Metastatic Breast Carcinoma in the Ovary (tissue), 3 donors: ENCODE measurements around the genes ZNF484 and FAM120A.

DNA sequence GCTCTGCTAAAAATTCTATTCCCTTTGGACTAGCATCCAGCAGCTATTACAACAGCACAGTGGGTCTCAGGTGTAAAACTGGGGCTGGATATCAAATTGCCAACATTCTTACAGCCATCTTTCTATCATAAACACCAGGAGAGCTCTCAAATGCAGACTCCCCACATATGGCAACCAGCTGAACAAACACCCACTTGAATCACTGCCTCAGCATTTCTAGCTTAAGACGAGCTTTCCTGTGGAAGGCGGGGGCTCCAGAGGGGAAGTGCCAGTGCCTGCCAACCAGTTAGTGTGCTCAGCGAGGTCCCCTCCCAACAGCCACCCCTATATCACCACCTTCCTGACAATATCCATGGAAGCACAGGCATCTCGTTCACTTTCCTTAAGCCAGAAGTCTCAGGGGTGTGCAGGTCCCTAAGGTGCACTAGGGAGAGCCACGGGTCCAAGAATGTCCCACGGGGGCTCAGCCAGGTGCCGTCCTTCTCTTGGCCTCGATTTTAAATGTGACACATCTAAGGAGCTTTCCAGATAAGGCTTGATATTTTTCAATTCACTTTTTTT, 62.1 kb downstream of the IPPK start:
- PRO-cap, 3 experiments: no peak in any of the 3 experiments

- PRO-cap, 3 experiments: no peak in any of the 3 experiments
These were observed 42.4 kb upstream of the IPPK start for GRCh38 chr9:92712281-92712720.

DNA sequence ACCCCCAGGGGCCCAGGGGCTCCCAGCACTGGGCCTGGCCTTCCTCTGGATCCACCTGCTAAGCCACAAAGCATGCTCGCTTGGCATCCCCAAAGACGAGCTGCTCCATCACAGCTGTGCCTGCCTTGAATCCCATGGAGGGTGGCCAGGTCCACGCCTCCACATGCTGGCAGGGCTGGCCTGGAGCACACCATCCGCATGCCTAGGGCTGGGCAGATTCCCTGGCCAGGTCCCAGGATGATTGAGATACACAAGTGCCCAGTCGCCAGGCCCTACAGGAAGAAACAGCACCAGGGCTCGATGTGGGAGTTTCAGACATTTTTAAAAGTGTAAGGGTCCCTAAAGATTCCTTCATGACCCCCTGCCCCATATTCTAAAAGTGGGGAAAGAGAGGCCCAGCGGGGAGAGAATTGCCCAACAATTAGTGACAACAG, 4.4 kb downstream of the BICD2 start:
- PRO-cap, 3 experiments: no peak in any of the 3 experiments

- PRO-cap, 3 experiments: peak in 3 of 3 experiments; most common plus-strand start chr9:92878197 (in 1); most common minus-strand start chr9:92878032 (in 2)
These were observed at the start of gene ZNF484 for GRCh38 chr9:92877450-92878320. ZNF484 (minus strand) TSS chr9:92878038.

- PRO-cap, 3 experiments: peak in 2 of 3 experiments; most common plus-strand start chr9:92954123 (in 1); most common minus-strand start chr9:92954149 (in 2)
These were observed 6.7 kb downstream of the FGD3 start for GRCh38 chr9:92953780-92954652.

DNA sequence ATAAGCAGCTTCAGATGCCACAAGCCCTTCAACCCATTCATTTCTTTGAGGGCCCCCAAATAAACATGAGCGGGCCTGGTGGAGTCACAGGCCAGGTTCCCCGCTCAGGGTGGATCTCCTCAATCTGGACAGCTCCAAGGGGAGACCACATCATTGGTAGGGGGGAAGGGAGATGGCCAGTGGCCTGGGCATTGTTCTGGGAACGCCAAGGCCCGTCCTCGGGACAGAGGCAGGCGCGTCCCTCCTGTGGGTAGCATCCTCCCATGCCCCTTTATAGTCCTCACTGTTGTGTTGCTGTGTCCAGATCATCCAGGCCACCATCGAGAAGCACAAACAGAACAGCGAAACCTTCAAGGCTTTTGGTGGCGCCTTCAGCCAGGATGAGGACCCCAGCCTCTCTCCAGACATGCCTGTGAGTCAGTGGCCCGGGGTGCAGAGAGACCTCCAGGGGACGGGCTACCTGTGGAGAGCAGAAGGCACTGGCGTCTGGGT, 38.4 kb upstream of the SUSD3 start:
- PRO-cap, 3 experiments: no peak in any of the 3 experiments

GRCh38 chr9:93110873-93111705, 15.1 kb downstream of the CARD19 start:
- PRO-cap, 3 experiments: no peak in any of the 3 experiments

DNA sequence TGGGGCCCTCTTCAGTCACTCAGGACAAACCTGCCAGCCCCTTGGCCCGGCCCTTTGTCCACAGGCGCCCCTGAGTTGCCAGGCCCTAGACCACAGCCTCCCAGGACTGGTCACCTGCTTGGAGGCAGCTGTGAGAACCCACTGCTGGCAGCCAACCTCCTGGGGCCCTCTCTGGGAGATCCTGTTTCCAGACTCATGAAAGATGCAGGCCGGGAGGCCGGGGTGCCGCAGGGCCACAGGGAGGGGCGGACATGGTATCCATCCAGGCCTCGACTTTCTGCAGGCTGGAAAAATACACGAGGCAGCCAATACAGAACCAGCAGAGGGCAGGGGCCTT, 6.4 kb downstream of the NINJ1 start:
- PRO-cap, 3 experiments: no peak in any of the 3 experiments

DNA sequence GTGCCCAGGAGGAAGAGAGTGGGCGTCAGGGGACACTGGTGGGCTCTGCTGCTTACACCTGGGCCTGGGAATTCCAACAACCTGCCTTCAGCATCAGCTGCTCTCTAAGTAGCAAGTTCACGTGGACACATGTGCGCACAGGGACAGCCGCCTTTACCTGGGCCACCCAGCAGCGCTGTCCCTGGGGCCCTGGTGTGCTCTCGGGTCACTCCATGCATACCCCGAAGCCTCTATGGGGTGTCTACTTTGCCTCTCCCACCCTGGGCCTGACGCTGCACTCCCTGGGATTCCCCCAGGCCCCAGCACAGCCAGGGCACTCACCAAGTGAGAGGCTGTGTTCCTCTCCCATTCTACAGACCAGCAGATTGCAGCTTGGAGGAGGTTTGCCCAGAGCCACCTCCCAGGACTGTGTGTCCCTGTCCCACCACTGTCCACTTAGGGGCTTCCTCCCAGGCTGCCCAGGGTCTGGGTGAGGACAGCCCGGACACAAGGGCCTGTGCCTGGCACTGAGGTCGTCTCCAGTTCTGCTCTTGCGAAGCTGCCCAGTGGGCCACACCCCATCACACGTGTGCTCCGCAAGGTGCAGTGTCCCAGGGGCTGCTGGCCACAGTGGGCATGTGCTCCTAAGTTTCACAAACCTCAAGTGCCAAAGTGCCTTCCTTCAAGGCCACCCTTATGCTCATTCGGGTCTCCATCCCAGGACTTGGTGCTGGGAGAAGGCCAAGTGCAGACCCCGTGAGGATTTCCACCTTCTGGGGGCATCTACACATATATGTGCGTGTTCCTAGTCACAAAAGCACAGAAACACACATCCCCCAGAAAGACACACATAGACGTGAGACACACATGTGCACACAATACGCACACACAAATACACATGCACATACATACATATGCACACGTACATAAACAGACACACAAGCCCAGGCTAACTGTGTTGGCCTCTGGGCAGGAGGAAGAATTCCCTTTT, 5.8 kb downstream of the NINJ1 start:
- PRO-cap, 3 experiments: no peak in any of the 3 experiments

DNA sequence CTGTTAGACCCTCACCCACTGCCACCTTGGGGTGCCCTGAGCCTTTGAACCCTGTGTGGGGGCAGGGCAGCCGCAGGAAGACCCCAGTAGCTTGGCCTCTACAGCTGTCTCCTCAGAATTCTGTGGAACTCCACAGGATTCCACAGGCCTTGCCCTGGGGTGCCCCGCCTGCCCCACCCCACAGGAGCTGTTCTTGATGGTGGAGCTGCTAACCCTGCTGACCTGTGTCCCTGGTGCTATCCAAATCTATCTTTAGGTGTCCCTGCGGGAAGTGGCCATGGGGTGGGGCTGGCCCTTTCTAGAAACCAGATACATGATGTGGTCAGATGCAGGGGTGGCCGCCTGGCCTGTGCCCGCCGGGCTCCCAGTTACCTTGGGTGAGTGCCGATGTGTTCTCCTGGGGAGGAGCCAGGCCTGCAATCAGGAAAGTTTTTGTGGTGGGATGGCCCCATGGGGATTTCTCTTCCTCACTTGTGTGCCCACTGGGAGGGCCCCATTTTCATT, 34.2 kb downstream of the WNK2 start:
- PRO-cap, 3 experiments: no peak in any of the 3 experiments

DNA sequence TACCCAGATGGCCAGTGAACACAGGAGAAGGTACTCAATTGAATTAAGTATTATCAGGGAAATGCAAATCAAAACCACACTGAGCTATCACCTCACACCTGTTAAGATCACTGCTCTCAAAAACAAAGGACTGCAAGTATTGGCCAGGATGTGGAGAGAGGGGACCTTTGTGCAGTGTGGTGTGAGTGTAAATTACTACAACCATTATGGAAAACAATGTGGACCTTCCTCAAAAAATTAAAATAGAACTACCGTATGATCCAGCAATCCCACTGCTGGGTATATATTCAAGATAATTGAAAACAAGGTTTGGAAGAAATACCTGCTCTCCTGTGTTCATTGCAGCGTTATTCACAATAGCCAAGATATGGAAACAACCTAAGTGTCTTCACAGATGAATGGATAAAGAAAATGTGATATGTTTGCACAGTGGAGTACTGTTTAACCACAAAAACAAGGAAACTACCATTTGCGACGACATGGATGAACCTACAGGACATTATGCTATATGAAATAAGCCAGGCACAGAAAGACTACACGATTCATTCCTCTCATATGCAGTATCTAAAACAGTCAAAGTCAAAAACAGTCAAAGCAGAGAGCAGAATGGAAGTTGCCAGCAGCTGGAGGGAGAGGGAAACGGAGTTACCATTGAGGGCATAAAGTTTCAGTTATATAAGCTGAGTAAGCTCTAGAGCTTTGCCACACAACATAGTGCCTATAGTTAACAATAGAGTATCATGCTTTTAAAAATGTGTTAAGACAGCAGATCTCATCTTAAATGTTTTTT, 102.6 kb downstream of the WNK2 start:
- PRO-cap, 3 experiments: no peak in any of the 3 experiments

GRCh38 chr9:93444276-93444712, 7.2 kb upstream of the FAM120A start:
- PRO-cap, 3 experiments: peak in 1 of 3 experiments; most common plus-strand start chr9:93444584 (in 1); most common minus-strand start chr9:93444492 (in 1)

GRCh38 chr9:93451634-93452780, at the start of gene FAM120A:
FAM120A (plus strand) TSS chr9:93451685.
- PRO-cap, 3 experiments: peak in 3 of 3 experiments; most common plus-strand start chr9:93451705 (in 2); most common minus-strand start chr9:93452364 (in 3)

DNA sequence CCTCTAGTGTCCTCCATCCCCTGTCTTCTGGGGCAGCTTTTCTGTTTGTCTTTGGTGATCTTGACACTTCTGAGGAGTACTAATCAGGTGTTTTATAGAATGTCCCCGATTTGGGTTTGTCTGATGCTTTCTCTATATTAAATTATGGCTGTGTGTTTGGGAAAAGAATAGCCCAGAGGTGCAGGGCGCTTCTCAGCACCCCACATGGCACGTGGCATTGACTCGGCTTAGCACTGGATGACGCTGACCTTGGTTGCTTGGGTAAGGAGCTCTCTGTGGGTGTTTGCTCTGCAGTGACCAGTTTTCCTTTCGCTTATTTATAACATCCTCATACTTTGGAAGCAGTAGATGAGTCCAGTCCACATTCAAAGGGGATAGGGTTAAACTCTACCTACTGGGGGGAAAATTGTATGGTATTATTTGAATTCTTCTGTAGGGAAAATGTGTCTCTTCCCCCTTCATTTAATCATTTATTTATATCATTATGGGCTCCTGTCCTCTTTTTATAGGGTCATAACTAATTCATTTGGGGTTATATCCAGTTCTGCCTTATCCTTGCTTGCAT, 12.5 kb upstream of the FAM120AOS start:
- PRO-cap, 3 experiments: peak in 1 of 3 experiments; most common plus-strand start position 331 of the sequence (in 1)

DNA sequence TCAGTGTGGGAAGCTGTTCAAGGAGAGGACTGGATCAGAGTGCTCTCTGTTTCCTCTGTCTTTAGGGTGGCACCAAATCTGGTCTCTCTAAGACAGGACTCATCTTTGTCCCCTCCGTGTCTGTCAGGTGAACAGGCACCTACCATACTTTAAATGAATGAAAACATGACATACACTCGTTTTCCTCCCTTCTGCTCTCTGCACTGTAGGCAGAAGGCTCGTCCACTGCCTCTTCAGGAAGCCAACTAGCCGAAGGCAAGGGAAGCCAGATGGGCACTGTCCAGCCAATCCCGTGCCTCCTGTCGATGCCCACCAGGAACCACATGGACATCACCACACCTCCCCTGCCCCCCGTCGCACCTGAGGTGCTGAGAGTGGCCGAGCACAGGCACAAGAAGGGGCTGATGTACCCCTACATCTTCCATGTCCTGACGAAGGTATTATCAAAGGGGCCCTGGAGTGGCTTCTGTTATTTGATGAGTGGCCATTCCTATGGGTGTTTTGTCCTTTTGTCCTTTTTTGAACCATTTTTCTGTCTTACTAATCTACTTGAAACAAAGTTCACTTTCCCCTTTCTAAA, 47.1 kb upstream of the PHF2 start:
- PRO-cap, 3 experiments: no peak in any of the 3 experiments

DNA sequence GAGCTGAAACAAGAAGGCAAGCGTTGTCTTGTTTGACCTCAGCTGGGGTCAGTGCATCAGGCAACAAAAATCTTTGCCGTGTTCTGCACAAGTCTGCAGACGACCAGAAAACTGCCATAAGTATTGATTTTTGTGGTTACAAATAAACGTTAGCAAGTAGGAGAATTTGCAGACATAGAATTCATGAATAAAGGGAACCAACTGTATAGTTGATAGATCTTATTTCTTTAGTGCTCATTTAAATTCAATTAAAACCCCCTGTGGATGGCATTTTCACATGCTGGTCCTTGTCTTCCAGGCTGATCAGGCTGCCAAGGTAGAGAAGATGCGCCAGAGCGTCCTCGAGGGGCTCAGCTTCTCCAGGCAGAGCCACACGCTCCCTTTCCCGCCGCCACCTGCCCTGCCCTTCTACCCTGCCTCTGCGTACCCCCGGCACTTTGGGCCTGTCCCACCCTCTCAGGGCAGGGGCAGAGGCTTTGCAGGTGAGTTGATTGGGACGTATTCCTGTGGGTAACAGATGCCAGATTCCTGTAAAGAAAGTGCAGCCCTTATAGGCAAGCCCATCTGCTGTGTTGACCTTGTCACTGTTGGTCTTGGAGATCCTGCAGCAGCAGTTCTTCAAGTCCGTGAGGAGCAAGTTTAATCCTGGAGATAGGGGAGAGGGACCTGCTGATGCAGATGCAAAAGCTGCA, 18.7 kb upstream of the PHF2 start:
- PRO-cap, 3 experiments: no peak in any of the 3 experiments

GRCh38 chr9:93575161-93575672, 1.2 kb upstream of the PHF2 start:
- PRO-cap, 3 experiments: peak in 1 of 3 experiments; most common plus-strand start chr9:93575531 (in 1)

- PRO-cap, 3 experiments: no peak in any of the 3 experiments
These were observed 101.5 kb downstream of the PHF2 start for GRCh38 chr9:93677664-93678418.

- PRO-cap, 3 experiments: no peak in any of the 3 experiments
These were observed 5.2 kb downstream of the BARX1 start for GRCh38 chr9:93949791-93950510.

GRCh38 chr9:94156978-94157377, 72.7 kb downstream of the PTPDC1 start:
- PRO-cap, 3 experiments: peak in 2 of 3 experiments; most common minus-strand start chr9:94157134 (in 2)